CD14-positive monocyte (primary cell): ENCODE measurements around the genes UXT, SPACA5B and FOXP3.

DNA sequence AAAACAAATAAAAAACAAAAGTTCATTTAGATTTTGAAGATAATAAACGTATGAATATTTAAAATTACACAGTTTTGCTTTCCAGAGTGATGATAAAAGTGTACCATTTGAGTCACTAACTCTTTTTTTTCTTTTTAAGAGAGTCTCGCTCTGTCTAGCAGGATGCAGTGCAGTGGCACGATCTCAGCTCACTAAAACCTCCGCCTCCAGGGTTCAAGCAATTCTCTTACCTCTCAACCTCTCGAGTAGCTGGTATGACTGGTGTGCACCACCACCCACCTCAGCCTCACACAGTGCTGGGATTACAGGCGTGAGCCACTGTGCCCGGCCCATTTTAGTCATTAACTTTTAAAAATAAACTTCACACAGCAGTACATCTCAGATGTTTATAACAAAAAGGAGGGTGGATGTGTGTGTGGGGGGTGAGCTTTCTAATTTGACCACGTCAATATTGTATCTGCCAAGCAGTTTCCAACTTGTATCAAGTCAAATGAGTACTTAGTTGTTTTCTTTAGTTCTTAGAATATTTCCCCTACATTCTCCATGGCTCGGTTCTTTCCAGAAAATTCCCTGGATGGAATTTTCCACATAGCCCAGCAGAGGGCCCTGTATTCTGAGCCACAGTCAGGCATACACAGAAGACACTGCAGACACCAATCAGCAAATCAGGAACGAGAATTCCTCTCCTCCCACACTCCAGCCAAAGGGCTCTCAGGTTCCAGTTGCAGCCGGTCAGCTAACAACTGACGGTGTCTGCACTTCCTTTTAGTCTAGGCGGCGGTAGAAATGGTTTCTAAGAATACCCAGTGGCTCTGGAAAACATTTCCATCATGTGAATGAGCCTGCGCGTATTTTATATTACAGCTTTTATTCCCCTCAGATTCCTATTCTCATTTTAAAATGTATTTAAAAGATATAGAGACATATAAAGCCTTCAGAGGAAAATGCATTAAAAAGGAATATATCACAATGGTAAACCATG lies 20.1 kb upstream of the ARAF start:
- CAGE, long polyA plus RNA, result no peak

DNA sequence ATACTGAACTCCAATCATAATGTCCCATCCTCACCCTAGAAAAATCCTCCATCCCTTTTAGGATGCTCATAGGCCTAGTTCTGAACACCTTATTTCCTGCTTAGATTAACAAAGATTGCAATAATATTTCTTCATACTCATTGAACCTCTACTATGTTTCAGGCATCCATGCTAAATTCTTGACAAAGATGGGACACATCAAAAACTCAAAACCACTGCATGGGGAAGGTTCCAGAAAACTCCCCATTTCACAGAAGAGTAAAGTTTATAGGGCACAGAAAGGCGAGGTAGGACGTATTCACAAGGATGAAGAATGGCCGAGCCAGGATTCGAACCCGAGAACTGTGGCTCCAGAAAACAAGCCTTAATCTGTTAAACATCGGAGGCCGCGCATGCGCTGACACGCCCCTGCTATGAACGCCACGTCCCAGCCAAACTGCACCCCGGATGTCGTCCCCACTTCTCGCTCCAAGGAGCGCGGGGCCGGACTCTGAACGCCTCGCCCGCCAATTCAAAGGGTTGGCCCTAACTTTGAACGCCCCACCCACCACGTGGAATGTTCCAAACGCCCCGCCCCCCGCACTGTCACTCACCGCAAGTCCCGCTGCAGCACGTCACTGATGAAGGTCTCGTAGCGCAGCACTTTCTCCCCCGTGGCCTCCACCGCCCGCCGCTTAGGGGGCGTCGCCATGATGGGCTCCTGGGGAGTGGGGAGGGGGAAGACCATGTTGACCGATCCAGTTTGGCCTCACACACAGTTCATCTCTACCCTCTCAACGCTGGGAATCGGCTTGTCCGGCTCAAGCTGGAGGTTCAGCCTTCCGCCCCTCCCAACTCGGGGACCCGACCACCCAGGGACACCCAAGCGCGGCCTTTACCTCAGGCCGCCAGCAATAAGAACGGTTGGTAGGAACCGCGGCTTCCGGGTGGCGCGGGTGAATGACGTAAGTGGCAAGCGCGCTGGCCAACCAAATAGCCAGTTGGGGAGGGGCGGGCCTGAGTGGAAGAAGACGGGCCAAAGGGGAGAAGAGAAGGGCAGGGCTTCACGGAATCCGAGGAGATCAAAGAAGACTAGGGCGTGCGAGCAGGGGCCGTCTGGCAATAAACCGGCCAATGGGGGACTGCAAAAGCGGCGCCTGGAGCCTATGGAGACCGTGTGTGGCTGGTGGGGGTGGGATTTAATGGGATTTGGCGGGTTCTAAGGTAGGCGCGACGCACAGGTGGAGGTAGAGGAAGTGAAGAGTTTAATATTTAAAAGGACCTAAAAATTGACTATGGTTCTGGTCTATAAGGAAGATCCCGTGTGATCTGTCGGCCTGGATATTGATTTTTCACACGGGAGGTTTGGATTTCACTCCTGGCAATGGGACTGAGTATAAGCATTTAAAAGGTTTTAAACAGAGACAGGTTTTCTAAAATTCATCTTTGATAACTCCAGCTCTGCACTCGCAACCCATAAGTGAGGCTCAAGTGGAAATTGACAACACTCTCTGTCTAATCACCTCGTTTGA lies at the start of gene UXT:
Gene UXT (minus strand): TSS at position 944 of the 1,511 bp plus-strand sequence.
- CAGE, long polyA plus RNA, result no peak

- CAGE, long polyA plus RNA, result no peak
Measured at GRCh38 chrX:48107710-48108252, 22.6 kb upstream of the SPACA5B start.

- CAGE, long polyA plus RNA, result no peak
Measured at GRCh38 chrX:48130217-48130847, at the start of gene SPACA5B. Gene SPACA5B, plus strand, starts transcription at chrX:48130626.

DNA sequence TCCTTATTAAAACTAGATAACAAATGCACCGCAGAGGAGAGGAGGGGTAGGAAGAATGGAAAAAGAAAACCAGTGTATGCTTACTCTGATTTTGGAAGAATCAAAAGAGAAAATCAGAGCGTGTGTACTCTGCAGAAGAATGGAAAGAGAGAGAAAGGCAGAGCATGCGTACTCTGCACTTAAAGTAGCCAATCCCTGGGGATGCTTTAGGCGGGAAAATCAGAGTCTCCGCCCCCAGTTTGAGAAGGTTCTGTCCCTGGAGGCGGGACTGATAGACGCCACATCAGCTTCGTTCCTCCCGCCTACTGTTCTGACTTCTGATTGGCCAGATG lies 23.6 kb downstream of the SSX1 start:
- CAGE, long polyA plus RNA, result no peak

DNA sequence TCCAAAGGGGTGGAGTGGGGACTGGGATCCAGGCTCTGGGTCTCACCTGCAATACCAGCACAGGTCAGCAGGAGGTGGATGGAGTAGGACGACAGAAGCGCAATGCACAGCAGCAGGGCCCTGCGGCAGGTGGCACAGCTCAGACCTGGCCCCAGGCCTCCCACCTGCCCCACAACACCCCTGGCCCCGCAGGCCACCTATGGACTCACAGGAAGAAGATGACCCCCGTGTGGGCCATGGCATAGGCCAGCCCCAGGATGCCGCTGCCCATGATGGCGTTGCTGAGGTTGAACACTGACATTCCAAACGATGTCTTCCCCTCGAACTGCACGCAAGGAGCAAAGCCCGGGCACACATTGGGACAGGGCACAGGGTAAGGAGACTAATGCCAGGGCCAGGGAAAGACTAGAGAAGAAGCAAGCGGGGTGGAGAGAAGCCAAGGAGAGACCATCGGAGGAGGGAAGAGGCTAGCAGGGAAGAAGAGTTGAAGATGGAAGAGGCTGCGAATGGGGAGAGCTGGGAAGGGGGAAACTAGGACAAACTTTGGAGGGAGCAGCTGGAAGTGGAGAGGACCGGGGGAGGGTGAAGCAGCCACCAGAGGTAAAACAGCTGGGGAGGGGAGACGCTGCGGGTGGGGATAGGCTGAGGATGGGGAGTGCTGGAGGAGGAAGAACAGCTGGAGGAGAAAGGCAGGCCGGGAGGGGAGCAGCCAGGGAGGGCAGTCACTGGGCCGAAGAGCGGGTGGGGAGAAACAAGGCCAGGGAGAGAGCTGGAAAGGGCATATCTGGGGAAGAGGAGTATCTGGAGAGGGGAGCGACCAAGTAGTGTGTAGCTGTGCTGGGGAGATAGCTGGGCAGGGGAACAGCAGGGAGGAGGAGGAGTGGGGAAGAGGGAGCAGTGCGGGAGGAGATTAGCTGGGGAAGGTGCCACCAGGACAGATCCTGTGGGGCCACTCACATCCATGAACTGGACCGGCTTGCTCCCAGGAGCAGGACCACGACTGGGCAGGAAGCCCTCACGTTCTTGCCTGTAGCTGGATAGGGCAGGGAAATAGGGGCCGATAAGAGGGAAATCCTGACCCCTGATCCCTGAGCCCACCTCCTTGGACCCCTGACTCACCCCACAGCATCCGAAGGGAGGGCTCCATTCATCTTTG lies 2.9 kb downstream of the SLC38A5 start:
- CAGE, long polyA plus RNA, result no peak

DNA sequence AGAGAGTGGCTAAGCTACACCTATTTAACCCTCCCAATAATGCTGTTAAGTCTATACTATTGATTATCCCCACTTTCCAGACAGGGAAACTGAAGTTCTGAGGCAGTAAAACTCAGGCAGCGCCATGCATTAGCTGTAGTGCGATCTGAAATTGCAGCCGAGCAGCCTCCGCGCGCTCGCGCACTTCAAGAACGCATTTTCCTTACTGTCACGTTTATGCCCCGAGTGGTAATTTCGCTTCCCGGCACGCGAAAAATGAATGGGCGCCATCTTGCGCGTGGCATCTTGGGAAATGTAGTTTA lies 375 bp upstream of the FTSJ1 start:
- CAGE, long polyA plus RNA, result no peak

DNA sequence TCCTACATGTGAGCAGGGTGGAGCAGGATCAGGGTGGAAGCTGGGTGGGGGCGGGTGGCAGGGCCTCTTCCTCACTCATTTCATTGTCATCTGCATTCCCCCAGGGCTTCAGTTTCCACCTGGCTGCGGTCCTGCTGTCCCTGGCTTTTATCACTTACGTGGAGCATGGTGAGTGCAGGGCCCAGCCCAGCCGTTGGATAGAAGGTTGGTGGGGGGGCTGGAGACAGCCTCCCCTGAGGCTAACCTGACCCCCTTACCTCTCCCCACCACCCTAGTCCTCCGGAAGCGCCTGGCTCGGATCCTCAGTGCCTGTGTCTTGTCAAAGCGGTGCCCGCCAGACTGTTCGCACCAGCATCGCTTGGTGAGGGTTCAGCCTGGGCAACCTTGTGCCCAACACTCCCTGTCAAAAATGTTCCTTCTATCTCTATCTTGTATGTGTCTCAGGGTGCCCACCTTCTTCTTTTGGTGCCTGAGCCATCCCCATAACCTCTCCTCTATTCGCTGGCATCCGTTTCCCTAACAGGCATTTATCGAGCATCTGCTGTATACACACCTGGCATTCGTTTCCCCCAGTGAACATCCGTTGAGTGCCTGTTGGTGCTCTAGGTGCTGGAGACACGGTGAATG lies 5.7 kb upstream of the EBP start:
- CAGE, long polyA plus RNA, result no peak

DNA sequence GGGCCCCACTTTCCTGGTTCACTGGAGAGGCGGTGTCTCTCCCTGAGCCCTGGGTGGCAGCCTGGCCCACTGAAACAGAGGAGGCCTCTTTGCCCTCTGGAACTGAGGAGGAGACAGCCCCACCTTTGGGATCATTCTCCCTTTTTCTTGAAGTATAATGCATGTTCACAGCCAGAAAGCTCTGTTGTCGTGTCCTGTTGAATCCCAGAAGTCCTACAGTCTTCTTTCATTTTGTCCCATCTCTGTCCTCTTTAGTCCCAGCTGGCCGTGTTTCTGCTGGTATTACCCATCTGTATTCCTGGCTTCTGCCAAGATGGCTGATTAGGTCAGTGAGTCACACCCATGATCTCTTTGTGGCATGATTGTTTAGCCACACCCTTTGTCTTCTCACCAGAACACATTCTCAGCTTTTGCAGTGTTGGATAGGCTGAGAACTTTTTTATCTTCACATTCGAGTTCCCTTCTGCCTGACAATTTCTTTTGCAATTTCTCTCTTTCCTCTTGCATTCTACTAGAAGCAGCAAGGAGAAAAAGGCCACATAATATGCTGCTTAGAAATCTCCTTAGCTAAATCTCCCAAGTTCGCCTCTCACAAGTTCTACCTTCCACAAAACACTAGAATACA lies 7.9 kb upstream of the TBC1D25 start:
- CAGE, long polyA plus RNA, result no peak

DNA sequence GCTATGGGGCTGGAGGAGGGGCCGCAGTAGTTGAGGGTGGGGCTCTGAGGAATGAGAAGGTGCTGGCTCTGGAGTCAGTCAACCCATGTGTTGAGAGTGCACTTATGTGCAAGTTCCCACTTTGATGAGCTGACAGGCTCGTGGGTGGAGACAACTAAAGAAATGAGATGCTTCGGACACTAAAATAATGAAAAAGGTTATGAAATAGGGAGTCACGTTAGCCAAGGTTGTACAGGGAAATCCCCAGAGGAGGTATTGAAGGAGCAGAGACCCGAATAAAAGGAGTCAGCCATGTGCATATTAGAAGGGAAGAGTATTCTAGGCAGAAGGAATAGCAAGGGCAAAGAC lies 648 bp downstream of the TBC1D25 start:
- CAGE, long polyA plus RNA, result no peak

DNA sequence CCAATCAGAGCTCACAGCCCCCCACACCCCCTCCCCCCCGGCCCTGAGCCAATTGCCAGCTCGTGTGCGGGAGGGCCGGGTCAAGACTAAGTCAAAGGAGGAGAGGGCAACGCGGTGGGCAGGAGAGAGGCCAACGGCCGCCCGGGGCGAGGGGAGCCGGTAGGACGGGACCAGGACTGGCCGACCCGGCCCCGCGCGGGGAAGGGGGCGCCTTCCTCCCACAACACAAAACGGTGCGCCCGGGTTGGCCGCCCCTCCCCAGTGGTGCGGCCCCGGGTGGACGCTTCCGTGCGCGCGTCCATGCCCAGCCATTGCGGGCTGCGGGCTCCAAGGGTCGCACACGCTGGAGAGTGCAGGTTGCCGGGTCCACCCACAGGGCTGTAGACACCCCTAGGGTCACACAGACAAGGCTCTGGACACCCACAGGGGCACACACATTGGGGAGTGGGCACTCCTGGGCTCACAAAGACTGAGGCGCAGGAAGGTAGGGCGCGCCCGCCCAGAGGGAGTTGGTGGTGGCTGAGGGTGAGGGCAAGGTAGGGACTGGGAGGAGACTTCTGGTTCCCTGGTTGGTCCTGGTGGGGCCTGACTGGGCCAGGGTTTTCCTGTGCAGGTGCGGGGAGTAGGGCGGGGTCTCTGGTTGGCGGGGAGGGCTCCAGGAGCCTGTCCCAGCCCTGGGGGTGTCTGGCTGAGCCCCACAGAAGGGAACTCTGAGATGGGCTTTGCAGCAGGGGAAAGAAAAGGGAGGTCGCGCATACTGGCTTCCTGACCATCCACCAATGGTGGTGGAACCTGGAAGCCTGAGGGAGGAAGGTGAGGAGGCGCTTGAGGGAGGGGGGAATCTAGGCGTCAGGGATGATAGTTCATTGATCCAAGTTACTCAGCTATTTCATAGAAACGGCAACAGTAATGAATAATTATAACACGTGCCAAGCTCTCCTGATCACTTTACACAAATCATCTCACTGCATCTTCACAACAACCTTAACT lies 6.8 kb upstream of the WAS start:
- CAGE, long polyA plus RNA, result no peak

GRCh38 chrX:48794733-48796061 lies 6.7 kb upstream of the HDAC6 start:
- CAGE, long polyA plus RNA, result no peak

GRCh38 chrX:48913019-48913770 lies 1.7 kb upstream of the SLC35A2 start:
- CAGE, long polyA plus RNA, result no peak

DNA sequence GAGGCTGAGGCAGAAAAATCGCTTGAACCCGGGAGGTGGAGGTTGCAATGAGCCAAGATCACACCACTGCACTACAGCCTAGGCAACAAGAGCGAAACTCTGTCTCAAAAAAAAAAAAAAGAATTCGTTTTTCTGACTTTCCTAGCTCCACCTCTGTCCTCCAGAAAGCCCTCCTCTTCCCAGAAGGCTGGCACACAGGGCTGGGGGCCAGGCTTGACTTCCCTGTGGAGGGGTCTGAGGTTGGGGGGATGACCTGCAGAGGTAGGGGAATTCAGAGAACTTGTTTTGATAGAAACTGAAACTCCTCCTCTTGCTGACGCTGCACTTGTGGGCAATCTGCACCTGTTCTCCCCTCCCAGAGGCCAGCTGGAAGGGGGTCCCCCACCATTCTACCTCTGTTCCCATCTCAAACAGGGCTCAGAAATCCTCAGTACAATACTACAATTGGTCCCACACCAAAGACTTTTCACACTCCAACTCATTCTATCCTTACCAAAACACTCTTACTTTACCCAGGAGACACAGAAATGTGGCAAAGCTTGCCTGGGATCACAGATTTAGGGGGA lies 18.7 kb downstream of the OTUD5 start:
- CAGE, long polyA plus RNA, result no peak

- CAGE, long polyA plus RNA, result no peak
Measured at GRCh38 chrX:48990833-48991234, 11.2 kb downstream of the GRIPAP1 start.

DNA sequence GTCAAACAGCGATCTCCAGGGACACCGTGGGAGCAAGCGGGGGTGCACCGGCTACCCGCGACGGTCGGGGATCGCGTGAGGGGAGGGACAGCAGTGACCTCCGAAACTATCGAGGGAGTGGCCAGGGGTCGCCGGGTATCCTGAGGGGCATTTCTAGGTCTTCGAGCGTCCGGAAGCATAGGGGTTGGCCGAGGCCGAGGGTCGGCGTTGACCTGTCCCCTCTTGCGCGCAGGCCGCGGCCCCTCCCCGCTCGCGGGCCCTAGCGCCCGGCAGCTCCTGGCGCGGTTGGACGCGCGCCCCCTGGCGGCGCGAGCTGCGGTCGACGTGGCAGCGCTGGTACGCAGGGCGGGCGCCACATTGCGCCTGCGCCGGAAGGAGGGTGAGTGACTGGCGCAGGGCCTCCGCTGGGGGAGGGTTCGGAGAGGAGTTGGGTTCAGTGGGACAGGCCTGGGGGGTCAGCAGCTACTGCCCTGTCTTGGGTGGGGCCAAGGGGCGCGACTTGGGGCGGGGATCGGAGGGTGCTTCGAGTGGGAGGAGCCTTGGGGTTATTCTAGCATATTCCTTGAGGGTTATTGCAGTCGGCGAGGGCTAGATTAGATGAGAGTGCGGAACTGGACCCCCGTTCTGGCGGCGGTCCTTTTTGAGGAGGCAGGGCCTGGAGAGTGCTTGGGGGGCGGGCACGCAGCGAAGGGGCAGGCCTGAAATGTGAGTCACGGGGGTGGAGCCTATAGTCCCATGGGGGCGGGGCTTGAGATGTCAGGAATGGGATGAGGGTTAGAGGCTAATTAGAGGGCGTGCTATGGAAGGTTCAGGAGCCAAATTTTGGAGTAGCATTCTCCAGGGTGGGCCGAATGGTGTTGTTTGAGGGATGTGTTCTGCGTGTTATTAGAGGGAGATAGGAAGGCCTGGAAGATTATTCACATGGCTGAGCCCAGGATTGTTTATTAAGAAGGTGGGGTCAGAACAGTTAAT lies 1.3 kb downstream of the MAGIX start:
- CAGE, long polyA plus RNA, result no peak

GRCh38 chrX:49166900-49168090 lies 4.4 kb upstream of the PLP2 start:
- CAGE, long polyA plus RNA, result no peak

DNA sequence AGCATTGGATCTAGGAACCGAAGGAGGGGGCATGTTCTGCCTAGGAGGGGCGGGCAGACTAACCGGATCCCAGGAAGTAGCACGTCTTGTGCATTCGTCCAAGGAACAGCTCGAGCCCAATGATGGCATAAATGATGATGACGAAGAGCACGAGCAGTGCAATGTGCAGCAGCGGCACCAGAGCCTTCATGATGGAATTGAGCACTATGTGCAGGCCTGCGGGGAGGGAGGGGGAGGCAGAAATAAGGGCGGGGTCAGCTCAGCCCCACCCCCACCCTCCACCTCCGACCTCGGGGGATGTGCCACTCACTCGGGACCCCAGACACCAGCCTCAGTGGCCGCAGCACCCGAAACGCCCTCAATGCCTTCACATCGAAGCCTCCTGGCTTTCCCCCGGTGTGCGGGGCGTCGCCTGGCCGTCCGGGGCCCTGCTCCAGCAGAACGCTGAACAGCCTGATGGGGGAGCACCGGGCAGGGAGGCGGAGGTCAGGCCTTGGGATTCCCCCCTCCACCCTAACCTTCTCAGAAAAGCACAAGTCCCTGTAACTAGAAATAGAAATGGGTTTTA lies 2.9 kb downstream of the CACNA1F start:
- CAGE, long polyA plus RNA, result no peak

GRCh38 chrX:49264419-49265091 lies at the start of gene FOXP3:
Gene FOXP3, minus strand, starts transcription at chrX:49264710.
- CAGE, long polyA plus RNA, result no peak

- CAGE, long polyA plus RNA, result no peak
Measured at GRCh38 chrX:49270368-49271298, 1.0 kb downstream of the PPP1R3F start.